ENCODE measurements around the genes TMEM62, SERF2 and BLOC1S6.

- PRO-cap, result no peak
- CAGE, long polyA plus RNA, result no peak
Observed at GRCh38 chr15:42576175-42576539, 751 bp downstream of the STARD9 start.

DNA sequence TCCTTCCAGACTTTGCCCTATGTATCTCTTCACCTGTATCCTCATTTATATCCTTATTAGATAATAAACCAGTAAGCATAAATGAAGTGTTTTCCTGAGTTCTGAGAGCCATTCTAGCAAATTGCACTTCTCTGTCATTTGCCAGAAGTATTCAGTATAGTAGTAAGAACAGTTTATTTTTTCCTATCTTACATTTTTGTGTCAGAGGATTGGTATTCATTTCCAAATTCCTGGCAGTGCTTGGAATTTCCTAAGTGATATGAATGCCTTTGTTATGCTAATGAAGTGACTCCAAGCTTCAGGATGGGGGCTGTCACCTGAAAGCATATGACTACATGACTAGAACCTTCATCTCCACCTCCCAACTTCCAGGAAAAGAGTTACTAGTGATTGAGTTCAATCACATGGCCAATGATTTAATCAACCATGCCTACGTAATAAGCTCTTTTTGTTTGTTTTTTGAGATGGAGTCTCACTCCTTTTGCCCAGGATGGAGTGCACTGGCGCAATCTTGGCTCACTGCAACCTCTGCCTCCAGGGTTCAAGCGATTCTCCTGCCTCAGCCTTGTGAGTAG, 30.1 kb downstream of the TTBK2 start:
- PRO-cap, result no peak
- CAGE, long polyA plus RNA, result no peak

DNA sequence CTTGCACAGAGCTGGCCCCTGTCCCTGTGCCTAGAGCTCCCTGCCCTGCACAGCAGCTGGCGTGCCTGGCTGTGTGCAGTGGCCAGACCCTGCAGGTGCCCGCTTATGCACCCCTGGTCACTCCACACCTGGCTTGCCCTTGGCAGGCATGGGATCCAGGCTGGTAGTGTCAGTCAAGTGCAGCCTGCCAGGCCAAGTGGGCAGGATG, 88.6 kb upstream of the TTBK2 start:
- PRO-cap, result no peak
- CAGE, long polyA plus RNA, result no peak

DNA sequence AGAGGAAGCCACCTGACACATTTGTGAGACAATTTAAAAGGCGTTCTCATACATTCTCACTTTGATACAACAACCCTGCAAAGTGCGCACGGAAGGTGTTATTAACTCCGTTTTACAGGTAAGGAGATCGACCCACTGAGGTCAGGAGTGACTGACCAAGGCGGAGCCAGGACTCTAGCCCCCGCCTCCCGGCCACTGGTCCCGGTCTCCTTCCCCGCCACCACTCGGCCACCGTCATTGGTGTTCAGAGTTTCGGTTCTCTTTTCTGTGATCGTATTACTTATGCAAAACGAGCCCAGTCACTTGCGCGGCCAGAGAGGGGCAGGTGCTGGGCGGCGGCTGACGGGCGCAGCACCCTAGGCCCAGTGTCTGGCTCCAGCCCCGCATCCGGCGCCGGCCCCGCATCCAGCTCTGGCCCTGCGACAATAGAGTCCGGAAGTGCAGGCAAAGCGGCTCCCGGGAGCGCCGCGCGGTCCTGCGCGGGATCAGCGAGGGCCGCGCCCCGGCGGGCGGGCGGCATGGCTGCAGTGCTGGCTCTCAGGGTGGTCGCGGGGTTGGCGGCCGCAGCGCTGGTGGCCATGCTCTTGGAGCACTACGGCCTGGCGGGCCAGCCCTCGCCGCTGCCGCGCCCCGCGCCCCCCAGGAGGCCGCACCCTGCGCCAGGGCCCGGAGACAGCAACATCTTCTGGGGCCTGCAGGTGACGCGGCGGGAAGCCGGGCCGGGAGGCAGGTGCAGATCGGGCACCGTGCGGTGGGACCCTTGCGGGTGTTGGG, at the start of gene TMEM62:
Gene TMEM62 (plus strand): TSS at position 302 of the 774 bp plus-strand sequence.
- PRO-cap, result bidirectional peak, plus-strand start at position 302 of the sequence, minus-strand start at position 211 of the sequence; bidirectional peak, plus-strand start at position 697 of the sequence, minus-strand start at position 687 of the sequence
- CAGE, long polyA plus RNA, result no peak

DNA sequence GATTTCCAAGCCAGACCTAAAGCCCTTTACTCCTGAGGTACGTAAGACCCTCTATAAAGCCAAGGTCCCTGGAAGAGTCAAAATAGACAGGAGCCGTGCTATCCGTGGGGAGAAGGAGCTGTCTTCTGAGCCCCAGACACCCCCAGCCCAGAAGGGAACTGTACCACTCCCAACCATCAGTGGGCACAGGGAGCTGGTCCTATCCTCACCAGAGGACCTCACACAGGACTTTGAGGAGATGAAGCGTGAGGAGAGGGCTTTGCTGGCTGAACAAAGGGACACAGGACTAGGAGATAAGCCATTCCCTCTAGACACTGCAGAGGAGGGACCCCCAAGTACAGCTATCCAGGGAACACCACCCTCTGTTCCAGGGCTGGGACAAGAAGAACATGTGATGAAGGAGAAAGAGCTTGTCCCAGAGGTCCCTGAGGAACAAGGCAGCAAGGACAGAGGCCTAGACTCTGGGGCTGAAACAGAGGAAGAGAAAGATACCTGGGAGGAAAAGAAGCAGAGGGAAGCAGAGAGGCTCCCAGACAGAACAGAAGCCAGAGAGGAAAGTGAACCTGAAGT, 5.5 kb downstream of the MAP1A start:
- PRO-cap, result no peak
- CAGE, long polyA plus RNA, result no peak

DNA sequence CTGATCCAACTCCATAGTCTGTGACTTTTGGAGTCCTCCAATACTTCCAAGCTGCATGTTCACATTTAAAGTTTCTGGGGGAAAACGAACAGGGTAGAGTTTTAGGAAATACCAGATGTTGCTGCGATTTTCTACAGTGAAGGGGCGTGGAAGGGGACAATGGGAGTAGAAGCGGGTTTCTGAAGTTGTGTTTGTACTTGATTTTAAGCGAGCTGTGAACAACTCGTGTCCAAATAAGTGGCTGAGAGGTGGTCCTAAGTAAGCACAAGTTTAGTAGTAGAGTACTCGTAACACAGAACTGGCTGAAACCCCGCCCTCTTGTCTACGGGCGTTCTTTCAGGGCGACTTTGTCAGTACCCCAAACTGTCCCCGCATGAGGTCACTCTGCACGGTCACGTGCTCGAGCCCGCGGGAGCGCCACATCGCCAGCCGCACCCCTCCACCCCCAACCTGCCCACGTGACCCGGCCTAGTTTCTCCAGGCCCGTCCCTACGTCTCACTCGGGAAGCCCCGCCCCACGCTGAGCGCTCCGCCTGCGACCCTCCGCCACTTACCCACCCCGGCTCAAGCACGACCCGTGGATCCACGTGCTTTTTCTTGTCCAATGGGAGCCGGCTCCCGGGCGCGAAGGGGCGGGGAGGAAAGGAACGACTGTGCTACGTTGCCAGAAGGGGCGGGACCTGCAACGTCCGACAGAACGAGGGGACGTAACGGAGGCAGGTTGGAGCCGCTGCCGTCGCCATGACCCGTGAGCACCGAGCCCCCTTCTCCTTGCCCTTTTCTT, at the start of gene SERF2:
Gene SERF2 (plus strand): TSS at position 685 of the 784 bp plus-strand sequence.
- PRO-cap, result bidirectional peak, plus-strand start at position 695 of the sequence, minus-strand start at position 375 of the sequence
- CAGE, long polyA plus RNA, result start-site peak on the plus strand centred at position 708 of the sequence, 51 bp wide, 2,297 and 2,869 reads in 2 replicates

DNA sequence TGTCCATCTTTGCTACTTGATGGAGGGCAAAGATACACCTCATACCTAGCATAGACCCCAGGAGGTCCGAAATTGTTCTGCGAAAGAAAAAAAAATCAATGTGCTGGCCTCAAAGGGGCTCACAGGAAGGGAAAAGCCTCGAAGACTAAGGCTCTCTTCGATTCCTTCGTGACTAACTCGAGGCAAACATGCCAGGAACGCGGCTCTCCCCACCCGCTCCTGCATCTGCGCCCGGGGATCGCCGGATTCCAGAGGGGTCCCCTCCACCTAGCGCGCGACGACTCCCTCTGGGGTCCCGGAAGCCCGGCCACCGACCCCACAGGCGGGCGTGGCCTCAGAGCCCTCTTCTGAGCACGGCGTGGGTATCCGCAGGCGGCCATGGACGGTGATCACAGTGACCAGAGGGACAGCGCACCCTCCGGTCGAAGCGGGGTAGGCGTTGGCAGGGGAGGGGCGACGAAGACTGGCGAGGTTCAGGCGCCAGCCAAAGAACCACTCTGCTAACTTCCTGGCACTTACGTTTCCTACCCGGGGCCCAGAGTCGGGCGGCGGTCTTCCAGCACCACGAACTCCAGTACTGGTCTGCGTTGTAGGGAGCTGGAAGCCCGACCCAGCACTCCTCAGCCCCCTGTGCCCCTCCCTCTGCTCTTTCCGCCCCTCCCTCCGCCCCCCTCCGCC, 526 bp upstream of the EIF3J start:
- PRO-cap, result bidirectional peak, plus-strand start at position 514 of the sequence, minus-strand start at position 584 of the sequence
- CAGE, long polyA plus RNA, result no peak

DNA sequence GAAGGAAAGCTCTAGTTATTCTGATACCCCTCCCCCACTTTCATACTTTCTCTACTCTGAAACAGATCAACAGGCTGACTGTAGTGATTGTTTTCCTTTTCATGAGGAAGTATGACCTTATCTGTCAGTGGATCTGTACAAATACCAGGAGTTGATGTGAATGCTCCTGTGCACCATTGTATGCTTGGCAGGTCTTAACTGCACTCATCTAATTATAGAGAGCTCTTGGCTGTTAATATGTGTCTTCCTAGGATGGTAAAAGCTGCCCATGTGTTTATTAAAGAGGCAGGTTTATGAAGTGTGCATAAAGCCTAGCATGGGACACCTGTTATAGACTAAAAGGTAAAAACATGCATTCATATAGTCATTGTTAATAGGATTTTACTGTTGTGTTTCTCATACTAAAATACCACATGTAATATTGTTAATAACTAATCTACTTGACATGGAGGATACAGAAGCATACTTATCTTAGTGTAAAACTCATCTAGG, 18.5 kb downstream of the EIF3J start:
- PRO-cap, result no peak
- CAGE, long polyA plus RNA, result no peak

GRCh38 chr15:44661875-44662280, 1.6 kb downstream of the SPG11 start:
- PRO-cap, result no peak
- CAGE, long polyA plus RNA, result no peak

- PRO-cap, result no peak
- CAGE, long polyA plus RNA, result no peak
Observed at GRCh38 chr15:44677325-44677840, 13.9 kb upstream of the SPG11 start.

DNA sequence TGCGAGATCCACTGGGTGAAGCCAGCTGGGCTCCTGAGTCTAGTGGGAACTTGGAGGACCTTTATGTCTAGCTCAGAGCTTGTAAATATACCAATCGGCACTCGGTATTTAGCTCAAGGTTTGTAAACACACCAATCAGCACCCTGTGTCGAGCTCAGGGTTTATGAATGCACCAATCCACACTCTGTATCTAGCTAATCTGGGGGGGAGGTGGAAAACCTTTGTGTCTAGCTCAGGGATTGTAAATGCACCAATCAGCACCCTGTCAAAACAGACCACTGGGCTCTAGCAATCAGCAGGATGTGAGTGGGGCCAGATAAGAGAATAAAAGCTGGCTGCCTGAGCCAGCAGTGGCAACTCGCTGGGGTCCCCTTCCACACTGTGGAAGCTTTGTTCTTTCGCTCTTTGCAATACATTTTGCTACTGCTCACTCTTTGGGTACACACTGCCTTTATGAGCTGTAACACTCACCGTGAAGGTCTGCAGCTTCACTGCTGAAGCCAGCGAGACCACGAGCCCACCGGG, 12.3 kb downstream of the SORD start:
- PRO-cap, result no peak
- CAGE, long polyA plus RNA, result no peak

DNA sequence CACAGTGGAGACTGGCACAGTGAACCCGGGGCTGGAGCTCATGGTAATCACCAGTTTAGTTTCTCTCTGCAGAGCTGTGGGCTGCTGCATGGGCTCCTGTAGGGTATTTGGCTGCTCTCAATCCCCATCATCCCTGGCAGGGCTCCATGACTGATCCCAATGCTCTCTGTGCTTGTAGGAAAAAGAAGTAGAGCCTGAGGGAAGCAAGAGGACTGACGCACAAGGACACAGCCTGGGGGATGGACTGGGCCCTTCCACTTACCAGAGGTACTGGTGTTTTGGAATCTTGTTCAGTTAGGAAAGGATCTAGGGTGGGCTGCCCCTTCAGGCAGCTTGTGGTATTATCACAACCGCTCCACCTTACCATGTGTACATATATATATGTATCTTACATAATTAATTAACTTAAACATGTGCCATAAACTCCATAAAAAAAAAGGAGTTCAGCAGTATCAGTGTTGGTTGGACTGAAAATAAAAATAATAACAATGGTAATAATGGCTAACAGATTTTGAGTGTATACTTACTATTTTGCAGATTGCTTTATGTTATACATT, 1.3 kb downstream of the SLC28A2 start:
- PRO-cap, result no peak
- CAGE, long polyA plus RNA, result no peak

DNA sequence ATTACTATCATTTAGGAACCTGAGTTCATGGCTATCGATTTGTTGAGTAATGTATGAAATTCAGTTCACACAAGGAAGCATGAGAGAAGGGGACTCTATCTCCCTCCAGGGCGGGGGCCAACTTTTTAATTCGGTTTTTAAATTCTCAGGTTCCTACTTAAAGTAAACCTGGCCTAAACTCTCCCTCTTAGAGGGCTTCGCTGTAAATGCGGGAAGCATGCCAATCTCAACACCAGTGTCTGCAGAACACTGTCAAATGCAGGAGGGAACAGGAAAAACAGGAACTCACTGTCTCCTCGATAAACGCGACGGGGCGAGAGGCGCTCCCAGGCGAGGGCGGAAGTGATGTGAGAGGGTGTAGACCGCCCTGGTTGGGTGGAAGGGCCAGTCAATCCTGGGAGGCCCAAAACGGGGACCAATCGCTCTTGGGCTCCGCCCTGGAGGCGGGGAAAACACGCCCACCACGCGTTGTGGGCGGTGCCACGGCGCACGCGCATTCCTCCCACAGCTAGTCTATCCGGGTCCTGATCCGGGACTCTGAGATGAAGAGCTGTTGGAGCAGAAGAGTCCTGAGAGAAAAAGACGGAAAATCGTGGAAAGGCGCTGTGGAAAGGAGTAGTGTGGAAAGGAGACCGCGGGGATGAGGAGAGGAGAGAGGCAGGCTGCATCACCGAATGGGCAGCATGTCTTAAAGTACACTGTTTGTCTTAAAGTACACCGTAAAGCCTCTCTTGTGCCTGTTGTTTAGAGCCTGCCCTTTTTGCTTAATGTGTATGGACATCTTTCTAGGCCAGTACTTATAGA, 27.1 kb downstream of the SLC28A2 start:
- PRO-cap, result bidirectional peak, plus-strand start at position 511 of the sequence, minus-strand start at position 280 of the sequence
- CAGE, long polyA plus RNA, result no peak

DNA sequence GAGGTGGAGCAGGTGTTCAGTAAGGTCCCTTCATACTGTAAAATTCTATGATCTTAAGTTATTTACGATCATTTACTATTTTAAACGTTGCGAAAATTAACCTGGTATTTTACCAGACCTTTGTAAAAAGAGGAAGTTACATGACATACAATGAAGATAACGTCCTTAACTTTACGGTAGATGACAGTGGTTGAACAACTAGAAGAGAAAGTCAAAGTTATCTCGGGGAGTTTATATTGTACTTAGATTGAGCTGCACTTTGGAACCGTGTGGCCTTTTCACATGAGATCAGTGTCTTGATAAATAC, 1.1 kb downstream of the SLC30A4 start:
- PRO-cap, result bidirectional peak, plus-strand start at position 174 of the sequence, minus-strand start outside the sequence
- CAGE, long polyA plus RNA, result no peak

- PRO-cap, result bidirectional peak, plus-strand start at chr15:45587379, minus-strand start at chr15:45587104; bidirectional peak, plus-strand start at chr15:45587746, minus-strand start at chr15:45587659
- CAGE, long polyA plus RNA, result start-site peak on the plus strand at chr15:45587236-45587763, 417 and 298 reads in 2 replicates
Observed at GRCh38 chr15:45586899-45588038, at the start of gene BLOC1S6. Gene BLOC1S6, plus strand, starts transcription at chr15:45587379.

DNA sequence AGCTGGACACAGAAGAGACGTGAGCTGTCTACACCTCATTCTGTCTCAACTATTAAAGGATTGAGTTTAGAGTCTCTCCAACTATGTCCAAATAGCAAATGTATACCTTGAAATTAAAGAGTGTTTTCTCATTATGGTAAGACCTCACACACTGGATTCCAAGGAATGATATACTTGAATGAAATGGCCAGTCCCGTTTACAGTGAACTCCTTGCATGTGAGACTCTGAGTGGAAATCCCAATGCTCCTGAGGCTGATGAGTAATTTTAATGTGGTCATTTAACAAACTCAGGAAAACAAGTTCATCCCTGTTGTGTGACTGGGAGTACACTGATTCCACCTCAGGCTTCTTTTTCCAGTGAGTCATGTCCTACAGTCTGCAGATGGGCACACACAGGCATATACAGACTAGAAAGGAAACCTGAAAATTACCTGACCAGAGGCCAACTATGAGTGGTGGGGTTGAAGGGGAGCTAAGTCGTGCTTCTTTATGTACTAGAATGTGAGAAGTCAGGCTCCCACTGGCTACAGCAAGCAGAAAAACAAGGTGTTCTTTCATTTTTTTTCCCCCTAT, 5.7 kb downstream of the SQOR start:
- PRO-cap, result no peak
- CAGE, long polyA plus RNA, result no peak

DNA sequence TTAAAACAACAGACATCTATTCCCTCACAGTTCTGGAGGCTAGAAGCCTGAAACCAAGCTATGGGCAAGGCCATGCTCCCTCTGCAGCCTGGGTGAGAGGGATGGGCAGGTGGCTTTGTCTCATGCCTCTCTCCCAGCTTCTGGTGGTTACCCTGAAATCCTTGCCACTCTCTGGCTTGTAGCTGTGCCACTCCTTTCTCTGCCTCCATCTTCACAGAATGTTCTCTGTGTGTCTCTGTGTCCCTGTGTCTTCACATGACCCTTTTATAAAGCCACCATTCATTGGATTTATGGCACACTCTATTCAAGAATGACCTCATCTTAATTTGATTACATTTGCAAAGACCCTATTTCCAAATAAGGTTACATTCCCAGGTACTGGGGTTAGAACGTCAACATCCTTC, 24.6 kb downstream of the SQOR start:
- PRO-cap, result no peak
- CAGE, long polyA plus RNA, result no peak

- PRO-cap, result no peak
- CAGE, long polyA plus RNA, result no peak
Observed at GRCh38 chr15:47715684-47716511, 1.4 kb upstream of the SEMA6D start.

DNA sequence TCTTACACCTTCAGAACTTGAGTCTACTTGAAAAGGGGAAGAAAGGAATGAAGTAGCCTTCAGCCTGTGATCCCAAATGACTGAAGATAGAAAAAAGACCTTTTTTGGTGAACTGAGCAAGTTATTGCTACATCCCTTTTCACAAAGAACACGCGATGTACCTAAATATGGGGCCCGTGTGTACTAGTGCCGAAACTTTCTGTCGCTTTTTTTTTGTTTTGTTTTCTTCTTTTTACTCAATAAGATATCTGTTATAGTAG, 4.9 kb downstream of the SEMA6D start:
- PRO-cap, result no peak
- CAGE, long polyA plus RNA, result no peak

DNA sequence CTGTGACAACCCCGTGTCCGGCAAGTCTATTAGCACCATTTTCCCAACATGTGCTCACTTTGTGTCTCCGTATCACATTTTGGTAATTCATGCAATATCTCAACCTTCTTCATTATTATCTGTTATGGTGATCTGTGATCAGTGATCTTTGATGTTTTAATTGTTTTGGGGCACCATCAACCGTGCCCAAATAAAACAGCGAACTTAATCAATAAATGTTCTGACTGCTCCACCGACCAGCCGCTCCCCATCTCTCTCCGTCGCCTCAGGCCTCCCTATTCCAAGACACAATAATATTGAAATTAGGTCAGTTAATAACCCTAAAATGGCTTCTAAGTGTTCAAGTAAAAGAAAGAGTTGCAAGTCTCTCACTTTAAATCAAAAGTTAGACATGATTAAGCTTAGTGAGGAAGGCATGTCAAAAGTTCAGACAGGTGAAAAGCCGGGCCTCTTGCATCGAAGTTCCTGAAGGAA, 15.4 kb downstream of the MYEF2 start:
- PRO-cap, result no peak
- CAGE, long polyA plus RNA, result no peak